Placental epithelial cell (primary cell): ENCODE measurements around a stretch of chr4.

- CAGE, long polyA plus RNA: no peak
These were observed 104.2 kb downstream of the NCAPG start for GRCh38 chr4:17914945-17915428.

GRCh38 chr4:18418551-18418786 is 396.9 kb upstream of the LCORL start:
- CAGE, long polyA plus RNA: no peak

GRCh38 chr4:19147981-19148526 is 1103.7 kb upstream of the SLIT2 start:
- CAGE, long polyA plus RNA: no peak

DNA sequence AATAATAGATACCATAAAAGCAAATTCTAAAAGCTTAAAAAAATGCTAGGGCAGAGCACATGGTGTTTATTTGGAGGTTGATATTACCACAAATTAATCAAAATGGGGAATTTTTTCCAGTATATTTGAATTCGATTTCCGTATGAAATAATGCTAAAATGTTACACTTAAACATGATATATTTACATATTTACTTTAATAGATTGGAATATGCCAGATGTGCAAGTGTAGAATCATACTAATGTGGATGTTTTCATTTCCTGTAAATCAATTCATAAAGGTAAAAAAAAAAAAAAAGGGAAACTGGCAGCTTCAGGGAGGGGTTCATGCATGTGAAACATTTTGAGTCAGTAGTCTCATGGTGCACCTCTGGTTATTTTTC is 310.0 kb upstream of the SLIT2 start:
- CAGE, long polyA plus RNA: no peak

DNA sequence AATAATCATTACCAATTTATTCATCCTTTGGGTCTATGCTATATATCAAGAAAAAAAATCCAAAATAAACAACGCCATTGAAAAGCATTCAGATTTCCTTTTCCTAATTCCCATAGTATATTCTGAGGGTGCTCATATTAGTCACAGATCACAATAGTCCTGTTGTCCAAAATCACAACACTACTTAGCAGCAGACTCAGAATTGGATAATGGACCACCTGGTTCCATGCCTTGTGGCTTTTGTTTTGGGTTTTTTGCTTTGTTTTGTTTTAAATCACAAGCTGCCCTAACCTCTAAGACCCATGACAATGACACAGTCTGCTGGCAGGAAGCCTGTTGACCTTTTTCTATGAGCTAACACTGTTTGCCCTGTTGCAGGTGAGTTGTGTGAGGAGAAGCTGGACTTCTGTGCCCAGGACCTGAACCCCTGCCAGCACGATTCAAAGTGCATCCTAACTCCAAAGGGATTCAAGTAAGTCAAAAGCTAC is 110.9 kb upstream of the PACRGL start:
- CAGE, long polyA plus RNA: no peak

DNA sequence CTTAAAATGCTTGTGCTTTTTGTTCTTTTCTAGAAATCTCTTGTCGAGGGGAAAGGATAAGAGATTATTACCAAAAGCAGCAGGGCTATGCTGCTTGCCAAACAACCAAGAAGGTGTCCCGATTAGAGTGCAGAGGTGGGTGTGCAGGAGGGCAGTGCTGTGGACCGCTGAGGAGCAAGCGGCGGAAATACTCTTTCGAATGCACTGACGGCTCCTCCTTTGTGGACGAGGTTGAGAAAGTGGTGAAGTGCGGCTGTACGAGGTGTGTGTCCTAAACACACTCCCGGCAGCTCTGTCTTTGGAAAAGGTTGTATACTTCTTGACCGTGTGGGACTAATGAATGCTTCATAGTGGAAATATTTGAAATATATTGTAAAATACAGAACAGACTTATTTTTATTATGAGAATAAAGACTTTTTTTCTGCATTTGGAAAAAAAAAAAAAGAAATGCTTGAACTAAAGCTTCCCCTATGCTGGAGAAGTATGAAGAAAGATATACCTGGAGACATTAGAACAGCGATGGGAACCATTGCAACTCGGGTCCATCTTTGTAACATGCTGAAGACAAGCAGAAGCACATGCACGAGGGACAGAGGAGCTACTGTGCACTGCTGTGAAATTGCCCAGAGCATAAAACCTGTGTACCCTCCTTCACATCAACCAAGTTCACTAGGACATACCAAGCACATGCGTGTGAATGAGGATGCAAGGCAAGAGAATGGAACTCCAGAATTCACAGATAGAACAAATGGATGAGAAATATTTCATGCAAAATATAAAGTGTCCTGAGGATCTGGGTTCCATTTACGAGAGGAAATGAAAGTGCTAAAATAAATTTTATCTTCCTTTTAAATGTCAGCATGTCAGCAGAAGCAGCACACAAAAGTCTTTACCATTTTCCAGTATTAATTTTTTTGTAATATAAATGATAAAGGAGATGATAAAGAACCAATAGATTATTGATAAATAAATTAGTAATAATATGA is 81.2 kb upstream of the PACRGL start:
- CAGE, long polyA plus RNA: no peak

GRCh38 chr4:20625493-20625853 is 74.8 kb upstream of the PACRGL start:
- CAGE, long polyA plus RNA: no peak

- CAGE, long polyA plus RNA: no peak
These were observed 251.0 kb downstream of the KCNIP4 start for GRCh38 chr4:21697428-21698074.

DNA sequence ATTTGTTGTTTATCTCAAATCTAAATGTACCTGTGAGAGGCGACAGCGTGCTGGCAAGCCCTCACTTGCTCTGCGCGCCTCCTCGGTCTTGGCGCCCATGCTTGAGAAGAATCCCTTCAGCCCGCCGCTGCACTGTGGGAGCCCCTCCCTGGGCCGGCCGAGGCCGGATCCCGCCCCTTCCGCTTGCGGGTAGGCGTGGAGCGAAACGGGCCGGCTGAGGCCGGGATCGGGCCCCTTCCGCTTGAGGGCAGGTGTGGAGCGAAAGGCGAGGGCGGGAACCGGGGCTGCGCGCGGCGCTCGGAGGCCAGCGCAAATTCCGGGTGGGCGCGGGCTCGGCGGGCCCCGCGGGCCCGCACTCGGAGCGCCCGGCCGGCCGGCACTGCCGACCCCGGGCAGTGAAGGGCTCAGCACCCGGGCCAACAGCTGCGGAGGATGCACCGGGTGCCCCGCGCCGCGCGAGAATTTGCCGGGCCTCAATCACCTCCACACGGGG is 118.7 kb upstream of the ADGRA3 start:
- CAGE, long polyA plus RNA: no peak

DNA sequence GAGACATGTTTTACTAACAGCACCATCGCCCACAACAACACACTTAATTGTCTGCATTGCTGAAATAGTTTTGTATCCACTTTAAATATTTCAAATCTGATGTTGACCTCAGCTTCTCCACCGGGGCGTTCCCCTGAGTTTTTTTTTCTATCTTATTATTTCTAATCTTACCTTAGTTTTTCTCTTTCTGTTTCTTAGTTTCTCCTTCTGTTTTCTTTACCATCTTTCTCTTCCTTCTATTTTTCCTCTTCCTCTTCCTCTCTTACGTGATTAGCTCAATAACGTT is 212.0 kb upstream of the ADGRA3 start:
- CAGE, long polyA plus RNA: no peak

- CAGE, long polyA plus RNA: no peak
These were observed 496.9 kb downstream of the PPARGC1A start for GRCh38 chr4:23392893-23393459.

GRCh38 chr4:23414163-23414569 is 475.7 kb downstream of the PPARGC1A start:
- CAGE, long polyA plus RNA: no peak

GRCh38 chr4:23640676-23640910 is 249.3 kb downstream of the PPARGC1A start:
- CAGE, long polyA plus RNA: no peak

DNA sequence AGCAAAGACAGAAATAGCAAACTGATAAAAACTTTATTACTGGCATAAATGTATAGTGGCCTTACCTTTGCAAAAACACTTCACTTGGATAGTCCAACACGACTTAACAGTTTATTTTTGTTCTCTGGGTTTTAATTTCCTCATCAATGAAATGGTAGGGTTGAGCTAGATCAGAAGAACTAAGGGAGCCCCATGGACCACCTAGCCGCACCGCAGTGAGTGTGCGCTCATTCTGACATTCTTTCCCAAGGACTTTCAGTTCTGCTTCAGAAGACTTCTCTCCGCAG is 171.8 kb downstream of the PPARGC1A start:
- CAGE, long polyA plus RNA: no peak

DNA sequence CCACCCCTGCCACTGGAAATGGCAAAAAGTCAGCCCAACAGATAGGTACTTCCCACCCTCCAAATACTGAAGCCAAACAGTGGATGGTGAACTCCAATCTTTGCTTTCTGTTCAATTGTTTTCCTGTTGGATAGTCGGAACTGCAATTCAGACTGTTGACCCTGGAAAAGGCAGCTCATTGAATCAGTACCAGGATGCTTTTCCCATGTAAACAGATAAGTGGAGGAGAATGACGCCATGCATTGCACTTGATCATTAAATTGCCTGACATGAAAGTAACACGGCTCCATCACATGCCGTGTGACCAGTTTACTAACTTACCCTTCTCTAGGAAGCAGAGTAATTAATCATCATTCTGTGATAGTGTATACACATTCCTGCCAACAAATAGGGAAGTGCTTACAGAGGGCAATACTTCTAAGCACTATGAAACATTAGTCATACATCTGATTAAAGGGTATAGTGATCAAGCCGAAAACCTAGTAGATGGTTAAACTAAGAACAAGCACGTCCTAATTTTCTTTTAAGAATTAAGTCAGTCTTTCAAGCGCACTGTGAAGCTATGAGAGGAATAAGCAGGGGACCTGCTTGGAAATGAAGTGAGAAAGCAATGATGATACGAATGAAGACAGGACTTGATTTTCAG is 101.3 kb downstream of the PPARGC1A start:
- CAGE, long polyA plus RNA: no peak

DNA sequence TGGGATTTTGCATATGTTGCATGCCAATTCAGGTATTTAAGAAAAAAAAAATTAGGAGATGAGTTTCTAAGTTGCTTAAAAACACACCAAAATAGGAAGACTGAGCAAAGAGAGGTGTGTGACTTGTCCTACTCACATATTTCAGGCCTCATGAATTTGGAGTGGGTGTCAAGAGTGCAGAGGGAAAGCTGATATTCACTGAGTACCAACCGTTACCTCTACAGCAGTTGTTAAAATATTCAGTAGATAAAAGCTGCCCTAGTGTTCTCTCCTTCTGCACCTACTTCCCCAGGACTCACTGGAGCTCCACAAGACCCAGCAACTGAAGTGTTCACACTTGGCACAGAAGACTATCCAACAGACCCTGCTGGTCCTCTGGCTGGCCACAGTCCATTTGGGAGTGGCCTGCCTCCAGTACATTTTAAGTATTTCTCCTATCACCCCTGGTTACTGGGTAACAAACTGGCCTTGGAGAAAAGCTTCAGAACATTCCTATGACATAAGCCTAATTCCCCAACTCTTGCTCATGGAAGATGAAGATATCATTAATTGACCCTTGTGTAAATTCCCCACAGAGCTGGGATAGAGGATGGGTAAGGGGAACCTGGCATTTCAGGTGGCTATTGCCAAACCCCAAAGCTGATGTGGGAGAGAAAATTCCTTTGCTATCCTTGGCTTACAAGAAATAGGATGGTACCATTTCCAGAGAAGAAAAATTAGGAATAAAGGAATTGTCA is 70.7 kb downstream of the PPARGC1A start:
- CAGE, long polyA plus RNA: no peak

- CAGE, long polyA plus RNA: no peak
These were observed 221.5 kb upstream of the PPARGC1A start for GRCh38 chr4:24111351-24111757.

DNA sequence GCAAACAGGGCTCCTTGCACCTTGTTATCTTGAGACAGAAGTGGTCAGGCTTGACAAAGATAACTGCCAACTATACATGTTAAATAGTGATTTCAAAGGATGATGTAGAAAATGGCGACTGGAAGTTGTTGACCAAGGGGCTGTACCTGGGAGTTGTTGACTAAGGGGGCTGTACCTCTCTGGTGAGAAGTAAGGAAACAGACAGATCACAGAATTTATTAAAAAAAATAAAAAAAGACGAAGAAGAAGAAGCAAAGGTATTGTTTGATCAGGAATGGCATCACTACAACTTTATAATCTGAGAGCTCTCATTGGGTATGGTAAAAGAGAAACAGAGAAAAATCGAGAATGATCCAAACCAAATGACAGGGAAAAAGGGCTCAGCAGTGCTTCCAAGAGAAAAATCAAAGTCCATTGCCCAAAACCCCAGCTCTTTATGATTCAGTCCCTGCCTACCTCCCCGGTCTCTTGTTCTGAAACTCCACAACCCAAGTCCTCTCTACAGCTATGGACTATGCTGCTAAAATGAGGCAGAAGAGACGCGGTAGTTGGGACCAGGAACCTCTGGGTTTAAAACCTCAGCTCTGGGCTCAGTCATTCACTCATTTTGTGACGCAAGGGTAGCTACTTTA is 341.0 kb upstream of the PPARGC1A start:
- CAGE, long polyA plus RNA: no peak

- CAGE, long polyA plus RNA: no peak
These were observed 304.2 kb downstream of the DHX15 start for GRCh38 chr4:24280224-24280560.

- CAGE, long polyA plus RNA: no peak
These were observed 111.1 kb downstream of the DHX15 start for GRCh38 chr4:24473282-24473696.